ENCODE results near the gene PDE4D.

- PRO-cap = no peak
Measured at GRCh38 chr5:59018790-59019771, 436.2 kb downstream of the RAB3C start.

- PRO-cap = no peak
Measured at GRCh38 chr5:59040095-59040867, 457.4 kb downstream of the RAB3C start.

GRCh38 chr5:59667680-59668457, 225.7 kb downstream of the PDE4D start:
- PRO-cap = no peak

DNA sequence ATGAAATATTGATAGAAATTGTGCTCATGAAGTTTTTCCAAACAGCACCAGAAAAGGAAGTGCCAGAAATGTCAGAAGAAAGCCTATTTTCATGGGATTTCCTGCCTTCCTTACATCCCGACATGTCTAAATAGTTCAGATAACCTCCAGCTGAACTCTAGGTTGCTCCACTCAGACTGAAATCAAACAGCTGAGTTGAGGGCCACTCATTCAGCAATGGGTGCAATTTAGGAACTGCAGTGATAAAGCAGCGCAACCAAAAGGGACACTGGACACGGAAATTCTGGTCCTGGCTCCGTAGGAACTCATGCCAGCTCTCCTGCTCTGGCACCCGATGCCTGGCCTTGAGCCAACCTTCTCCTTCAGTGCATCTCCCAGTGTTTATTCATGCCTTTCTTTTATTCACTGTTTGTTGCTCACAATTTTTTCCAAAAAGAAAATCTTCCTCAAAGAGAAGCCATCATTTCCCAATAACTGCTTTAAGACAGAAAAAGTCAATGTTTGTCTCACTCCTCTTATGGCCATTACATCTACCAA, 127.1 kb downstream of the PDE4D start:
- PRO-cap = no peak

DNA sequence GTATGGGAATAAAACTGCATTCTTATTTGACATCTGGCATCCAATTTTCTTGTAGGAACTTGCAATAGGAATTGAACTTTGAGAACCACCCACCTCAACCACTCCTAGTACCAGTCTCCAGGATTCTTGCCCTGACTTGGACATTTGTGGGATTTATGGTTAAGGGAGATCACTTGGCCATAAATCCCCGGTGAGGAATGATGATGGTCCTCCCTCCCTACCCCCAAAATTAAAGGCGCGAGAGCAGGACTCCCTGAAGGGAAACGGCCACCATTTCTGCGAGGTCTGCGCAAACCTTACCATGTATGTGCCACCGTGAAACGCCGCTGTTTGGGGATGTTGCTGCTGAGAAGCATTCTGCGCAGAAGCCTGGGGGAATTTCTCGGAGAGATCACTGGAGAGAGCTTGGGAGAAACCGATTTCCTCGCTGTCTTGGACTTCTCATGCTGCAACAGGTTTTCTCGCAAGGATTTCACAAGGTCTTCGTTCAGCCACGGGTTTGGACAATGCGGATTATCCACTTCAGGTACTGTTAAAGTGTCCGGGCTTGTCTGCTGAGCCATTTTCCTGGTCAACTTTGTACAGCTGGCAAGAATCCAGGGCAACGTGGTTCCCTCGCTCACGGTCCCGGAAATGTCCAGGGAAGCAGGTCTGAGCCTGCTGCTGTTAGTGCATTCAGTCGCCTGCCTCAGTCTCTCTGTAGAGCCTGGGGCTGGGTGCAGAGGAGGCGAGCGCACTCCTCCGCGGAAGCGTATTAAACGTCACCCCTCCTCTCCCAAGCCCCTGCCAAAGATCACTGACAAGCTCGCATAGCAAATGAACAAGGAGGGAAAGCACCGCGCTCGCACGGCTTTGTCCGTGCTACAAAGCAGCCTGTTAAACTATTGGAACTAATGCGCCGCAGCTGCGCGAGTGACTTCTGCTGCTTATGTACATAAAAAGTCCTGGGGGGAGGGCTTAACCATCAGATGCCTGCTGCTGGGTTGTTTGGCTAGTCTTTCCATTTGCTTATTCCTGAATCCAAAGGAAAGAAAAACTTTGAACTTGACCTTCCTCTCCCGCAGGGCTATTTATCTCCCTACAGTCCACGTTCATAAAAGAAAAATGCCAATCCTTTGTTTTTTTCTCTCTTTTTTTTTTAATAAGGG, 125.2 kb downstream of the PDE4D start:
- PRO-cap = bidirectional peak, plus-strand start at position 654 of the sequence, minus-strand start at position 639 of the sequence; bidirectional peak, plus-strand start at position 702 of the sequence, minus-strand start at position 699 of the sequence; bidirectional peak, plus-strand start at position 815 of the sequence, minus-strand start at position 751 of the sequence

- PRO-cap = no peak
Measured at GRCh38 chr5:59893637-59894511, at the start of gene PDE4D. Gene PDE4D (minus strand): TSS chr5:59893726.

DNA sequence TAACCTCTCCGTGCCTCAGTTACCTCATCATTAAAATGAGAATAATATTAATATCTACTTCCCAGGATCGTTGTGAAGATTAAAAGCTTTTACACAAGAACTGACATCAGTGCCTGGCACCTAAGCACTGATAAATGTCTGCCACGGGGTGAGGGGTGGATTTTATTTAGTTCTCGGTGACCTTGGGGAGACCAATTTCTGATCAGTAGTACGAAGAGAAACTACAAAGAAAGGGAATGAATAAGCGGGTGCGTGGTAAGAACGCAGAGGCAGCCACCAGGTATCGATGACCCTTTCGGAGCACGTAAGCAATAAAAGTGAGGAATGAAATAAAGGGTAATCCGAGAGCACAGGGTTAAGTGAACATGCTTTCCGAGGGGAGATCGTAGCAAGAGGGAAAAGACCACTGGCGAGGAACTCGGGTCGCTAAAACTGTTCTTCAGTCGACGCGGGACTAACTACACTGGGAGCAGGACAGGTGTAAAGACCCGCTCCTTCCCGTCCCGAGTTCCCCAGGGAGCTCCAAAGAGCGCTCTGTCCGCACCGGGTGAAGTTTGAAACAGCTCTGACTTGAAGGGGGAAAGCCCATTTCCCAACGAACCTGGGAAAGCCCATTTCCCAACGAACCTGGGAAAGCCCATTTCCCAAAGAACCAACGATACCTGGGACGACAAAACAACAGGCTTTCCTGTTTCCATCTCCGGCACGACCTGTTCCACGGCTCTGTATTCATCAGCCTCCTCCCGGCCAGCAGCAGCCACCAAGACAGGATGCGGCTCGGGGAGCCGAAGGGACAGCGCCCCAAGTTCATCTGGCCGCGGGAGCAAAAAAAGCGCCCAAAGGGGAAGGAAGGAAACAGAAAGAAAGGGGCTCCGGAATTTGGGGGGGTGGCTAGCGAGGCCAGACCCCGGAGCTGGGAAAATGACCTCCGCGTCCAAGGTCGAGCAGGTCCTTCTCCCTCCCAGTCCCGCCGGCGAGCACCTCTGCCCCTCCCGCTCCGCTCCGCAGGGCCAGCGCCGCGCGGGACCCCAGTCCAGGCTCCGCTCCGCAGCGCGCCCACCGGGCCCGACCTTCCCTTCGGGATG, 967 bp downstream of the ELOVL7 start:
- PRO-cap = no peak

GRCh38 chr5:61069734-61070048, 92.6 kb downstream of the SMIM15 start:
- PRO-cap = no peak

- PRO-cap = no peak
Measured at GRCh38 chr5:61252378-61252866, 79.6 kb upstream of the ZSWIM6 start.

- PRO-cap = no peak
Measured at GRCh38 chr5:61319223-61320253, 12.5 kb upstream of the ZSWIM6 start.

DNA sequence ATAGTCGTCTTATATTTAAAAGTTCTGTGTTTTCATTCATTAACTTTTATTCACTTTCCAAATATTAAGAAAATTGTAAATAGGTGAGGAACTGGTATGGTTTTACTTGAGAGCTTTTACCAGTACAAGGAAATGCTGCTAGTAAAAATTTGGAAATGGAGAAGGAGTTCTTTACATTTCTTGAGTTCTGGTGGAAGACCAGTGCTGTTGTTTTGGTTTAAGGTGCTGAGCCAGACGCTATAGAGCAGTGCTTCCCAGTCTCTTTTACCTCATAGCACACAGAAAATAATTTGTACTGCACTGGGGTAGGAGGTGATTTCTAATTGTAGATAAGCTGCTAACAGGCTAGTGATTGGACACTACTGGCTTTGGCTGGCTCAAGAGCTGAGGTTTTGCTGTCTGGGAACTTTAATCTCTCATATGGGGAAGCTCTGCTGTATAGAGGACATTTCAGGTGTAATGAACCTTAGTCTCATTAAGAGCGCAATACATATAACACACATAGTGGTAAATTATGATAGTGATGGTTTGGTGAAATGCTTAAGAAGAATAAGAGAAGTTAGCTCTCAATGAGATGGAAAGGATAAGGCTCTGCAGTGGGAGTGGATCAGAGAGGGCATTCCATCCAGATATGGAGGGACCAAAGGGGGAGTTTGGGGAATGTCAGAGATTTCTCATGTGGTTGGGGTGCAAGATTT, 26.6 kb downstream of the ZSWIM6 start:
- PRO-cap = no peak

- PRO-cap = no peak
Measured at GRCh38 chr5:61432020-61432646, 100.1 kb downstream of the ZSWIM6 start.

DNA sequence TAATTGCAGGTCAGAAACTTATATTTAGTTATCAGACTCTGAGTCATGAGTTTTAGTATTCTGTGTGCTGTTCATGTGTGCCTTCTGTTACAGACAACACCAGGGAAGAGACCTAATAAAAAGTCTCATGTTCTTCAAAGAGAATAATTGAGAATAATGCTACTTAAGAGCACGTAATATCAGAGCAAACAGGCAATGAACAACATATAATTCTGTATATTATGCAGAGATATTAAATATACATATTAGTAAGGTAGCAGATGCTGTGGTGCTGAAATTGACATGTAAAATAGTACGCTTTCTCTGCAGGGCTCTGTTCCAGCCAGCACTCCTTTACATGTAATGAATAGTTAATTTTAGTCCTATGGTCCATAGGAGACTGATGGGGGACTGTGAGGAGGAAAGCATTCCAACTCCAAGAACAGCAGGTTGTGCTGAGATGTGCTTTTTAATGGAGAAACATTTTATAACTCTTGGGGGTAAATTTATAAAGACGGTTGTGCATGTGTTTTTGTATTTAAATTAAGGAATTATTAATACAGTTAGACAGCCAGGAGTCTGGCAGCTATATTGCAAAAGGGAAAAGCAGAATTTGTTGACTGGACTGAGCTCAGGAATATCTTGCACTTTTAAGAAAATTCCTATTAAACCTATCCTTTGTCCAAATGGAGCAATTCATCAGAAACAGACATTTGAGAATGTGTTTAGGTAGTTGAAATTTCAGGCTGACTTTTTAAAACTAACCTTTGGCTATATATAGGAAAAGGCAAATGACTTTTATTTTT, 106.6 kb downstream of the ZSWIM6 start:
- PRO-cap = no peak

DNA sequence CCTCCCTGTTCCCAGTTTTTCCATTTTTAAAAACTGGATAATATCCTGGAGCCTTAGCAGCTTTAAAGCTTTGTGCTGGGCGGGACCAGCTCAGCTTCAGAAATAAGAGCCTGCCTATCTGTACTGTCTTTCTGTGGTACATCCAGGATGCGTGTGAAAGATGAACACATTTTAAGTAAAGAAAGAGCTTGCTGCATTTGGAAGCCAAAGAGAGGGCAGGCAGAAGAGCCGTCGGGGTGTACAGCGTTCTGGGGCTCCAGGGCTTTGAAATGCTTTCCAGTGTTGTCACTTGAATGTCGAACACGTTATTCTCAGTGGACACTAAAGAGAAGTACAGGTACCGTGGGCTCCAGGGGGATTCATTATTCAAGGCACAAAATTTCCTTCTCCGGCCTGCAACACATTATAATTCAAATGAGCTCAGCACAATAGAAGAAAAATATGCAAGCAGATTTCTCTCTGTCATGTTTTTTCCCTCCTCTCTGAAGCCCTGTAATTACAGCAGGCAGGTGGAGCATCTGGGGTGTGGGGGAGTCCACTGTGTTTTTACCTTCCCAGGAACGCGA, 293.0 kb downstream of the ZSWIM6 start:
- PRO-cap = no peak

DNA sequence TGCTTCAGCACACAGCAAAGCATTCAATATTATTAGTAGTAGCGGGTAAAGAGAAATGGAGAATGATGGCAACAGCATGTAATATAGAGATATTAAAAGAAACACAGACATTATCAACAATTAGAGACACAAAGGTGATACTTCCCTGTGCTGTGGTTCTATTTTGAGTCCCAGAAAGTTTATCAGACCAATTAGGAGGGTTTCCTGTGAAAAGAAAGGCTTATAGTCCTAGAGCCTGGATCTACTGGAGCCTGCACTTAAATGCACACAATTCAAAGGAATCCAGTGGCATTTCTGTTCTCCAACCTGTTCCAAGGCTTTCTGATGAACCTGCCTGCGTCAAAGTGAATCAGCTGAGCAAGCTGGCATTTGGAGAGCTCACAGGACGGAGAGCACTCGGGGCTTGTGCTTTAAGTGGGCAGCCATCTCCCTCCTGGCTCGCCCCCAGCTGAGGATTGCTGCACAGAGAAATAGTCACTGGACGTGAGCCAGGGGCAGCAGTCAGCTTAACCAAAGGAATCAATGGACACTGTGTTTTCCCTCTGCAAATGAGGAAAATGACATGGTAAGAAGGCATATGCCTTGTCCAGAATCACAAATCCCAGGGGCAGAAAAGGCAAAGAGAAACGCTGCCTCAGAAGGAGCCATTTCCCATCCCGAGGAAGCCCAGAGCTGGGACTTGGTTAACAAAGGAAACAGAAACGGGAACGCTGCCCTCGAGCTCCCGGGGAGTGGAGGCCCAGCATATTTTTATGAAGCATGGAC, 299.3 kb downstream of the ZSWIM6 start:
- PRO-cap = no peak

DNA sequence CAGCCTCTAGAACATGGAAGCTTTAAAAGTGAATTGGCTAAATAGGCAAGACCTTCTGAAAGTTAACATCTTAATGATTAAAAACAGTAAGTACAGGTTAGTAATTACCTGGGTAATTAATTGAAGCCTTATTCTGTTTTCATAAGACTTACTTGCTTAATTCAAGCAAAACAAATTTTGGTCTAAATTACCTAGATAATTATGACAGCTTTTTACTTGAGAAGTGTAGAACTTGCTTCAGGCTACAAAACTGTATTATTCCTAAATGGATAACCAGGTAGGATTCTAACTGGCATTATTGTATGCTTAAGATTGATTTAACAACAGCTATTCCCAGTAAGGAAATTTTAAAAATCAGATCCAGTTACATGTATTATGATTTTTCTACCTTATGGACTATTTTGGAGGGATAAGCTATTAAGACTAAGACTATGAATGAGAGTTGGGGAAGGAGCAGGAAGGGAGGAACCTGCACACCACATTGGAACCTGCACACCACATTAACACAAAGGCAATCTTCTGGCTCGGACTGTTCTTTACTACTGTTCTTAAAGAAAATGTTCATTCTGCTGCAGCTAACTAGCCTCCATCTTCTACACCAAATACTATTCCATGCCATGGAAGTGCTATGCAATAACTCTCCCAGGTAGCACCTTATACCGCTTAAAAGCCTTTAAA, 13.4 kb downstream of the DIMT1 start:
- PRO-cap = no peak

- PRO-cap = unidirectional peak, plus-strand start at chr5:62626646
Measured at GRCh38 chr5:62626462-62626849, 47.8 kb downstream of the LRRC70 start.

DNA sequence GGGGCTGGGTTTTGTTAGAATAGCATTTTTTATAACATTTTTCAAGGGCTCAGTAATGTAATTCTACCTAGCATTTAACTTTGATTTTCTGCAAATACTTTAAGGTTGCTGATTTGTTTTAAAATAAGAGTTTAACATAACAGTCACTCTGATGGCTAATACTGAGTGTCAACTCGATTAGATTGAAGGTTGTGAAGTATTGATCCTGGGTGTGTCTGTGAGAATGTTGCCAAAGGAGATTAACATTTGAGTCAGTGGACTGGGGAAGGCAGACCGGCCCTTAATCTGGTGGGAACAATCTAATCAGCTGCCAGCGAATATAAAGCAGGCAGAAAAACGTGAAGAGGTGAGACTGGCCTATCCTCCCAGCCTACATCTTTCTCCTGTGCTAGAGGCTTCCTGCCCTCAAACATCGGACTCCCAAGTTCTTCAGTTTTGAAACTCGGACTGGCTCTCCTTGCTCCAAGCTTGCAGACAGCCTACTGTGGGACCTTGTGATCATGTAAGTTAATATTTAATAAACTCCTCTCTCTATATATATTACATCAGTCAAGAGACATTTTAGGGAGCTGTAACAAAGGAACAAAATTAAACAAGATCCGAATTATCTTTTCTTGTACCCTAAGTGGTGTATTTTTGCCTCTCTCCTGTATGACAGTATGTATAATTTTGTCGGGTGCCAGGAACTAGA, 576.0 kb downstream of the LRRC70 start:
- PRO-cap = no peak

DNA sequence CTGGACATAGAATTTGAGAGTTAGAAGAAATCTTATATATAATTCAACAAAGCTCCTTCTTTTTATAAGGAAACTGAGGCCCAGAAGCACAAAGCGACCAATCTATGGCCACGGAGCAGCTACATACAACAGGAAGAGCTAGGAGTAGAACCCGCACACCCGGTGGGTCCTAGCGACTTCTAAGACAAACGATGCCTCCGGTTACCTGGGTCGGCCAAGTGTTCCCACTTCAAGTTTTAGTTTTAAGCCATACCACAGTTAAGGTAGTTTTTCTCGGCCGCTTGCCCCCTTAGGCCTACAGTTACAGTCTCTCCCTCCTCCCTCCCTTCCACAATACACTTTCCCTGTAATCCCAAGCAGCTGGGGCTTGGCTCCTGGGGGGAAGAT, 570 bp downstream of the SREK1IP1 start:
- PRO-cap = no peak

DNA sequence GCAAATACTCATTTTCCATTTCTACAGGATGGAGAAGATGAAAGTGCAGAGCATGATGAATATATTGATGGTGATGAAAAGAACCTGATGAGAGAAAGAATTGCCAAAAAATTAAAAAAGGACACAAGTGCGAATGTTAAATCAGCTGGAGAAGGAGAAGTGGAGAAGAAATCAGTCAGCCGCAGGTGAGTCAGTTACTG, 35.4 kb downstream of the CWC27 start:
- PRO-cap = no peak